Melanocyte of skin (primary cell): ENCODE measurements around the genes SIX5, DMPK, SYMPK, NANOS2 and PNMA8A.

- CAGE, long polyA plus RNA, 2 experiments, result no peak in any of the 2 experiments
Observed at GRCh38 chr19:45732814-45733240, 412 bp upstream of the MEIOSIN start.

DNA sequence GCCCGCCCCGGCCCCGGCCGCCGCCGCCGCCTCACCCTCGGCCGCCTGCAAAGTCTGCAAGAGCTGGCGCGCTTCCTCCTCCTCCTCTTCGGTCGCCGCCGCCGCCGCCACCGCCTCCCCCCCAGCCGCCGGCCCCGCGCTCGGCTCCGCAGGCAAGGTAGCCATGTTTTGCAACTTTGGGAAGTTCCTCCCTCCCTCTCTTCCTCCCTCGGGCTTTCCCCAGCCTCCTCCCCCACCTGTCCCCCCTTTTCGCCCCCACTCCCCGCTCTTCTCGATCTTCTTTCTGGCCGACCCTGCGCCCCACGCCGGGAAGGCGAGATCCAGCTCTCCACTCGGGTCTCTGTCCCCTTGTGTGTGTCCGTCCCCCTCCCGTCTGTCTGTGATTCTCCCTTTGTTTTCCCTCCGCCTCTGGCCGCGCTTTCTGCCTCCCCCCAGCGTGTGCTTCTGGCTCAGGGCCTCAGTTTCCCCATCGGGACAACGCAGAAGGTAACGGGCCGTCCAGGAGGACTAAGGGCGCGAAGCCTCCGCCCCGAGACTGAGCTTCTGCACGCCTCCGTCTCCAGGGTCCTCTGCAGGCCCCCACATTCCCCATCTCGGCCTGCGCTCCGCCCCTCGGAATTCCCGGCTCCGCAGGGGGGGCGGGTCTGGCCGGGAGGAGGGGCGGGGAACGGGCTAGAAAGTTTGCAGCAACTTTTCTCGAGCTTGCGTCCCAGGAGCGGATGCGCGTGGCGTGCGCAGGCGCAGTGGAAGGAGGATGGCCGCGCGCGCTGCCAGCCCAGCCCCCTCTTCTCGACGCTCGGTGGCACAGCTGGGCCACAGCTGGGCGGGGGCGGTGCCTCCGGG lies at the start of gene SIX5:
TSS of gene SIX5 (minus strand) at position 573 of the 843 bp plus-strand sequence.
- CAGE, long polyA plus RNA, 2 experiments, result no peak in any of the 2 experiments

DNA sequence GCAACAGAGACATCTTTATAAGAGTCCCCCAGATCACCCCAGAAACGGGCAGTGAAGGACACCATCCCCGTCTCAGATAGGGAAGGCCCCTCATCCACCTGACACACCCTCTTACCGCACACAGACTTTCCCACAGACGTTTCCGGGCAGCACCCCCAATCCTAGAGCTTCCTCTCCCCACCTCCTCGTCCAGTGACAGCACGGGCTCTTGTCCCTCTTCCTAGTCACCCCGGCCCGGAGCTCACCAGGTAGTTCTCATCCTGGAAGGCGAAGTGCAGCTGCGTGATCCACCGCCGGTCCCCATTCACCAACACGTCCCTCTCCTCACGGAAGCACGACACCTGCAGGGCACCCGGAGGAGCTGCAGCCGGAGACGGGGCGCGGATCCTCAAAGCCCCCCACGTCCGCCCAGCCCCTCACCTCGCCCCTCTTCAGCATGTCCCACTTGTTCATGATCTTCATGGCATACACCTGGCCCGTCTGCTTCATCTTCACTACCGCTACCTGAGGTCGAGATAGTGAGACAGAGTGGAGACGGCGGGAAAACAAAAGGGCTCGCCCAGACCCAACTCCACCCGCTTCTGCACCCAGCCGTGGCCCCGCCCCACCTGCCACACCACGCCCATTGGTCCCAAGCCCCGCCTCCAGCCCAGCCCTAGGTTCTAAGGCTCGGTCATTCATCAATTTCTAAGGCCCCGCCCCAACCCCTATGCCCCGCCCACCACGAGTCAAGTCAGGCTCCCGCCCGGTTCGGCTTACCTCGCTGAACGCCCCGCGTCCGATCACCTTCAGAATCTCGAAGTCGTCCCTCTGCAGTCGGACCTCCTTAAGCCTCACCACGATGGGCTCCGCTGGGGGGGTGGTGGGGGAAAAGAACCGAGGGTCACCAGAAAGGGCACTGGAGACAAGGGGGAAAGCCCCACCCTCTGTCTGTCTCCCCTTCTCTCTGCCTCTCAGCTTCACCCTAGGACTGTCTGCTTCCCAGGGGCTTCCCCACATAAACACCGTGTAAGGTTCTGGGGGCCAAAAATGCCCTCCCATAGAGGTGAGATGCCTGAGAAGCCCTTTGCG lies 2.9 kb downstream of the DMPK start:
- CAGE, long polyA plus RNA, 2 experiments, result no peak in any of the 2 experiments

DNA sequence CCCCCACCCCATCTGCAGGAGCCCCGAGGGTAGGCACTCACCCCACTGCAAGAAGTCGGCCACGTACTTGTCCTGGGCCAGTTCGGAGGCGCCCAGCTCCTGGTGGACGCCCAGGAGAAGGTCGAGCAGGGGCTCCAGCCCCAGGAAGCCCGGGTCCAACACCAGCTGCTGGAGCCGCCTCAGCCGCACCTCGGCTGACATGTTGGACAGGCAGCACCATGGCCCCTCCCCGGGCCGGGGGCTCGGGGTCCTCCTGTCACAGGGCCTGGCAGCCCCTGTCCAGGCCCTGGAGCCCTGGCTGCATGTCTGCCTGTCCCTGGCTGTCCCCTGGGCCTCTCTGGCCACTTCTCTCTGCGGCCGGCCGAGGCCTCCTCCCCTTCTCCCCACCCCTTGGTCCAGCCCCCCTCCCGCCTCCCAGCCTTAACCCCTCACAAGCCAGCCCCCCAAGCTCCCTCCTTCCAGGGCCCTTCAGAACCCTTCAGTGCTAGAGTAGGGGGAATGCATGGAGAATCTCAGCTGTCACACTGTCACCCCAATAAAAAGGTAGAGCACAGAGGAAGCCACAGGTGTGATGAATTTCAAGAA lies at the start of gene DMPK:
TSS of gene DMPK (minus strand) at position 339 of the 585 bp plus-strand sequence.
- CAGE, long polyA plus RNA, 2 experiments, result no peak in any of the 2 experiments

DNA sequence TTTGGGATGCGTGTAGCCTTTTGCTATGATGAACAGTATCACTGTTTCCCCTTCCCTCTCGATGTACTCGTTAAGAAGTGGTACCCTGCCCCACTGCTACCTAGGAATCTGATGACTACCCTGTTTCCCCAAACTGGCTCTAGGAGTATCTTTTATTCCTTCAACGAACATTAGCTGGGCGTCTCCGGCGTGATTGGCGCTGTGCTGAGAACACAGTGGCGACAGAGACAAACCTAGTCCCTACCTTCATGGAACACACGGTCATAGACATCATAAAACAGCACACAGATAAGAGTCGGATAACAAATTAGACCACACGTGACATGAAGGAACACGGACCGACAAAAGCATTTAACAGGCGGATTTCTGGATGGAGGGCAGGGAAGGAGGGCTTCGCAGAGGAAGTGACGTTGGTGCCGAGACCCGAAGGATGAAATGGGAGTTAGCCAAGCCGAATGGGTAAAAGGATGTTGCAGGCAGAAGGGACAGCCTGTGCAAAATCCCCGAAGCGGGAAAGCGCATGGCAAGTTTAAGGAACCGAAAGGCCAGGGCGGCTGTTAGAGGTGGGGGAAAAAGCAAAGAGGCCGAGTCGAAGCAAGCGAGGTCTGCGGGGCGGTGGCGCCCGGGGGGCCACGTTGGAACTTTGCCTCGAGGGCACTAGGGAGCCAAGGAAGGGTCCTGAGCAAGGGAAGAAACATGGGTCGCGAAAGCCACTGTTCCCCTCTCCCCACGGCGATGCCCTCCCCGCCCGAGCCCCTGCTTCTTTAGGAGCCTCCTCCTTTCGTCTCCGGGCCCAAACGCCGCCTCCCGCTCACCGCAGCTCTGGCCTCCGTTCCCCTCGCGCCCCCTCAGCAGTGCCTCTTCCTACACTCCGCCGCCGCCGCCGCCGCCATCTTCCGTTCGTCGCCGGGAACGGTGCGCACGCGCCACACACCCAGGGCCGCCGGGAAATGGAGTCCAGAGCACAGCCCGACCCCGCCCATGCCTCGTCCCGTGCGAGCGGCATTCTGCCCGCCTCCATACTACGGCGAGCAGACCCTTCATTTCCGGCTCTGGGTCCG lies at the start of gene SYMPK:
TSS of gene SYMPK (minus strand) at position 905 of the 1,061 bp plus-strand sequence.
- CAGE, long polyA plus RNA, 2 experiments, result no peak in any of the 2 experiments

- CAGE, long polyA plus RNA, 2 experiments, result no peak in any of the 2 experiments
Observed at GRCh38 chr19:45866583-45867436, 2.7 kb downstream of the FOXA3 start.

DNA sequence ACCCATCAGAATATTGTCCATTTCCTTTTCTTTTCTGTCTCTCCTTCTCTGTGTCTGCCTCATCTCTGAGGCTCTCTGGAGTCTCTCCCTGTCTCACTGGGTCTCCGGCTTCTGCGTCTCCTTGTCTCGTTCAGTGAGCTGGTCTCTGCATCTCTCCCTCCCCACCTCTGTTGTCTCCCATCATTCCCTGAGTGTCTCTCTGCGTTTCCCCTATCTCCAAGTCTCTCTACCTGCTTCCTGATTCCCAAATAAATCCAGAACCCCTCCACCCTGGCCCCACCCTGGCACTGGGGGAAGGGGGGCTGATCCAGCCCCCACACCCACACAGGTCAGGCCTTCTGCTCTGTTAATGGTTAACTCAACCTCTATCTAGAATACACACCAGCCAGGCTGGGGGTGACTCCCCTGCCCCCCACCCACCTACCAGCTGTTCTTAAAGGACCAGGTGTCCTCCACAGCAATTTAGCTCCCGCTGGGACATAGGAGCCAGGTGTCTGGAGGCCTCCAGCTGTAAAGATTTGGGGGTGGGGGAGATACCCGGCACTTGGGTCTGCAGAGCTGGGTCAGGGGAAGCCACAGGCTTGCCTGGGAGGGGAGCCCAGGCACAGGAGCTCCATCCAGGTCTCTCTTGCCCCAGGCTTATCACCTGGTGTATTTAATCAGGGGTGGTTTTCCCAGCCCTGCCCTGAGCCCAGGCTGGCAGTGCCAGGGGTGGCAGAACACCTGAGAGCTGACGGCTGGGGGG lies 4.0 kb downstream of the IRF2BP1 start:
- CAGE, long polyA plus RNA, 2 experiments, result no peak in any of the 2 experiments

GRCh38 chr19:45914639-45915168 lies at the start of gene NANOS2:
Gene NANOS2, minus strand, starts transcription at chr19:45914778.
- CAGE, long polyA plus RNA, 2 experiments, result no peak in any of the 2 experiments

DNA sequence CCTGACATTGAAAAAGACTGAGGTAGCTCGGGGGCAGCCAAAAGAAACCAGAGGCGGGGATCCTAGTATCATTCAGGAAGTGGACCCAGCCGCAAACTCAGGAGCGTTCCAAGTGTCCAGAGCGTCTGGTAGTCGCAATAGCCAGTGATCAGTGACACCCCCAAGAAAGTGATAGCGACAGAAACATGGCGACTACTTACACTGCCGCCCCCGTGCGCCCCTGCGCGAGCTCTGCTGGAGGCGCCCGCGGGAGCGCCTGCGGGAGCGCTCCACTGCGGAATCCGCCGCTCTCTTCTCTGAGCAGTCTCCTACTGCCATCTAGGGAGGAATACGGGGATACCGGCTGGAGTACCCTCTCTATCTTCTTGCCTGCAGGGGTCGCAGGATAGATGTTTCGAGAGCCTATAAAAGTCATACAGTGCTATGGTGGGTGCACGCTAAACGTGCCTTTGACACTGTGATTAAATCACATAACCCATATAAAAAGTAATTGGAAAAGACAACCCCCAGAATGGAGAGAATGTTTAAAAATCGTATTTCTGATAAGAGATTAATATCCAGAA lies 36.7 kb upstream of the IGFL4 start:
- CAGE, long polyA plus RNA, 2 experiments, result no peak in any of the 2 experiments

- CAGE, long polyA plus RNA, 2 experiments, result no peak in any of the 2 experiments
Observed at GRCh38 chr19:46079066-46079265, 38.2 kb upstream of the IGFL4 start.

- CAGE, long polyA plus RNA, 2 experiments, result no peak in any of the 2 experiments
Observed at GRCh38 chr19:46202497-46203355, 26.8 kb upstream of the IGFL1 start.

GRCh38 chr19:46209061-46209446 lies 20.5 kb upstream of the IGFL1 start:
- CAGE, long polyA plus RNA, 2 experiments, result no peak in any of the 2 experiments

- CAGE, long polyA plus RNA, 2 experiments, result no peak in any of the 2 experiments
Observed at GRCh38 chr19:46288860-46289723, 7.8 kb upstream of the HIF3A start.

DNA sequence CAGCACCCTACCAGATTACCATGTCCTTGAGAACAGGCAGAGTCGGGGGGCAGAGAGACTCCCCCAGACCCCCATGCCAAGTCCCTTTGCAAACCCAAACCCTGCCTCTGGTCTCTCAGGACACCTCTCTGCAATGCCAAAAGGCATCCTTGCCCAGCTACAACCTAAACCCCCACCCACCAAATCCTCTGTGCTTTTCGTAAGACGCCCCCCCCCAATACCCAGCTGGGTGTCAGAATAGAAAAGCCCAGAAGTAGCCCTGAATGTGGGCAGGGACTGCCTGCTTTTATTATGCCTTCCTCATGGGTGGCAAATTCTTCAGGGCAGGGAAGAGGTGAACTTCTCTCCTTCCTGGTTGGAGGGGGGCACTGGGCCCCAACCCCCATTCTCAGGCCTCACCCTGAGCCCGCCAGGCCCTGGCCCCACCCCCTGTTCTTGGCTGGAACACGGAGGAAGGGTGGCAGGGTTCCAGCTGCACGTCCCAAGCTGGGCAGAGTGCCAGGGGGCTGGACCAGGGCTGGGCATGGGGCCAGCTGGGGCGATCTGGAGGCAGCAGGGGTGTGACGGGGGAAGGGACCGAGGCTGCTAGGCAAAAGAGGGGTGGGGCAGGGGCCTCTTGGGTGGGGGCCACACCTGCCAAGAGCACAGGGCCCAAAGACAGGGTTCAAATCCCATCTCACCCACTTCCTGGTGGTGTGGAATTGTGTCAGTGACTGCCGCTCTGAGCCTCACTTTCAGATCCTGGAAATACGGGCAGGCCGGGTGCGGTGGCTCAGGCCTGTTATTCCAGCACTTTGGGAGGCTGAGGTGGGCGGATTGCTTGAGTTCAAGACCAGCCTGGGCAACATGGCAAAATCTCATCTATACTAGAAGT lies 2.1 kb downstream of the HIF3A start:
- CAGE, long polyA plus RNA, 2 experiments, result no peak in any of the 2 experiments

- CAGE, long polyA plus RNA, 2 experiments, result no peak in any of the 2 experiments
Observed at GRCh38 chr19:46404461-46404935, 8.9 kb downstream of the CCDC8 start.

DNA sequence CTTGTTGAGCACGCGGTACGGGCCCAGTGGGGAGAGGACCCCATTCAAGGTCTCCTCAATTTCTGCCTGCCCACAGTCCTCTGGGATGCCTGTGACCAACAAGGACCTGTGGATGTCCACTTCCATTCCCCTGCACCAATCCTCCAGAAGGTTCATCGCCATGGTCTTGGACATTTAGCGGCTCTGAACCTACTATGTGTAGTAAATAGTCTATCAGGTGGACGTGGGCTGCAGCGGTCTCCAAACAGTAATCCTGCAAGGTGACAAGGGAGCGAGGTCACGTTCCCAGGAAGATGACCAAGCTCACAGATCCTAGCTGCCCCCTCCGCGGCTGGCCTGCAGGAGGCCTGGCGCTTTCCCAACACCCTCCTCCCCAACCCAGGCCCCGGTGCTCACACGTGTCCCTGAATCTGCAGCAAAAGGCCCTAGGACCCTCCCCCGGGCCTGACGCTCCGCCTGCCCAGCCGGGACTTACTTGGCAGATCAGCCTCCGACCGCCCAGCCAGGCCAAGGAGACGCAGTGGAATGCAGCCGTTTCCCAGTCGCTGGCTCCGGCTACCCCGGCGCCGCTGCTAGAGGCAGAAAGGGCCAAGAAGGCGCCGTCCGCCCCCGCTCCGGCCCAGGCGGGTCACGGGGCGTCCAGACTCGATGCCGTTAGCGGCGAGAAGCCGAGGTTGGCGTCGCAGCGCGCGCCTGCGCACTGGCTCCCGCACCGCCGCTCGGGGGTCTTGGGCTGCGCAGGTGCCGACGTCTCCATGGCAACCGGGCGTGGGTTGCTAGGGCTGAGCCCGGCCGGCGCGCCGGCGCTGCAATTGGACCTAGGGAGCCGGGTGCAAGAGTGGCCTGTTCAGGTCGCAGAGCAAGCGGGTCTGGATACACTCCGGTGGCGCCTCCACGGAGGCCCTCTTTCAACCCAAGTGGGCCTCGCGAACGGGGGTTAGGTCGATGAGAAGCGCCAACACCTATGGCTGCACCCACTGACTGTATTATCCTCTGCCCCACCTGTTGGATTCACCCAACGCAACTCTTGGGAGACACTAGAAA lies at the start of gene PNMA8A:
TSS of gene PNMA8A (minus strand) at position 702 of the 1,044 bp plus-strand sequence.
- CAGE, long polyA plus RNA, 2 experiments, result no peak in any of the 2 experiments

DNA sequence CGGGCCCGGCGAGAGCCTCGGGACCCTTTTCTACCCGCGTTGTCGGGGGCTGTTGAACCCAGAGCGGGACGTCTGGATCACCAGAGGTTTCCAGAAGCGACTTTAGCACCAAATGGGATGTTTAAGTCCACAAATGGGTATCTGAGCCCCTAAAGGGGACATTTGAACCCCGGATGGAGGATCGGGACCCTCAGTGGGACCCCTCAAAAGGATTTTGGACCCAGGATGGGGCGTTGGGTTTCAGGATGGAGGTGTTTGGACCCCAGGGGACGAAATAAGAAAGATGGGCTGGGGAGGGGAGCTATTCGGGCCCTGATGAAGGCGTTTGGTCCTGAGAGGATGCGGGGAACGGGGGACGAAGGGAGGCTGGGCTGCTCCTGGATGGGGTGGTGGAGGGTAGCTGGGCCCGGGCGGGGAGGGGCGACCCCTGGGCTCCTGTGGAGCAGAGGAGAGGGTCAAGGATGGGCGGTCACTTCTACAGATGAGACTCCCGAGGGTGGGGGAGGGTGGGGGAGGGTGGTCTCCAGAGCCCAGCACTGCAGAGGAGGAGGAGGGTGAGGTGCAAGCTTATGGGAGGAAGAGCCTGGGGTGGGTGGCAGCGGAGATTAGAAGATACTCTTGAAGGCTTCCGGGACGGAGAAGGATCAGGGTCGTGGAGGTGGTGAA lies 540 bp downstream of the CALM3 start:
- CAGE, long polyA plus RNA, 2 experiments, result no peak in any of the 2 experiments

- CAGE, long polyA plus RNA, 2 experiments, result no peak in any of the 2 experiments
Observed at GRCh38 chr19:46603262-46603928, 2.3 kb downstream of the CALM3 start.

DNA sequence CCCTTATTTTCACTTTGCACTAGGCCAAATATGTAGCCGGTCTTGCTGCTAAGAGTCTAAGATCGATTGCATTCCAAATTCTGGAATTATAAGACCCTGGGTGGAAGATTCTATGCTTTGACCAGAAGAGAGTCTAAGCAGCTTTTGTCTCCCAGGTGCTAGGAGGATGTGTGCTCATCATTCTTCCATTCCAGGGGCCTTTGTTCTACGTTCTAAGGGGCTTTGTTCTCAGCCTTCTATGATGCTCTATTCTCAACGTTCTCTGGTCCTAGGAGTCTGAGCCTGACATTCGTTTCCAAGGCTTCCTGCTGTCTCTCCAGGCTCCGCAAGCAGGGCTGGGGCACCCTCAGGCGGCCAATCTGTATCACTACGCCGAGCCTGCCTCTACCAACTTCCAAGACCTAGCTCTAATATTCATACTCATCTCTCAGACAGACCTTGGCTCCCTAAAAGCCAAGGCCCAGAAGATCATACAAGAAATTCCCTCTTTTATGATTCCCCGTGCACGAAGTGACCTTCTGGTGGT lies 929 bp upstream of the DACT3 start:
- CAGE, long polyA plus RNA, 2 experiments, result no peak in any of the 2 experiments

DNA sequence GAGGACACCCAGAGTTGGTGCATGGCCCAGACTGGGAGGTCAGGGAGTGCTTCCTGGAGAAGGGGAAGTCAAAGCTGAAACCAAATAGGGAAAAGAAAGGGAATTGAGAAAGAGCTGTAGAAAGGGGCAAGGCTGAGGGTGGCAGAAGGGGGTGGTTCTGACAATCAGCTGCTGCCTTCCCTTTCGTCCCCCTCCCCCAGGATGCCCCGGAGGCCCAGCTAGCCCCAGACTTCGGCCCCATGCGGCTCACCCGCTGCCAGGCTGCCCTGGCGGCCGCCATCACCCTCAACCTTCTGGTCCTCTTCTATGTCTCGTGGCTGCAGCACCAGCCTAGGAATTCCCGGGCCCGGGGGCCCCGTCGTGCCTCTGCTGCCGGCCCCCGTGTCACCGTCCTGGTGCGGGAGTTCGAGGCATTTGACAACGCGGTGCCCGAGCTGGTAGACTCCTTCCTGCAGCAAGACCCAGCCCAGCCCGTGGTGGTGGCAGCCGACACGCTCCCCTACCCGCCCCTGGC lies 9.0 kb upstream of the STRN4 start:
- CAGE, long polyA plus RNA, 2 experiments, result no peak in any of the 2 experiments